Cytotoxic T cell (primary cell): ENCODE measurements around a stretch of chr6.

DNA sequence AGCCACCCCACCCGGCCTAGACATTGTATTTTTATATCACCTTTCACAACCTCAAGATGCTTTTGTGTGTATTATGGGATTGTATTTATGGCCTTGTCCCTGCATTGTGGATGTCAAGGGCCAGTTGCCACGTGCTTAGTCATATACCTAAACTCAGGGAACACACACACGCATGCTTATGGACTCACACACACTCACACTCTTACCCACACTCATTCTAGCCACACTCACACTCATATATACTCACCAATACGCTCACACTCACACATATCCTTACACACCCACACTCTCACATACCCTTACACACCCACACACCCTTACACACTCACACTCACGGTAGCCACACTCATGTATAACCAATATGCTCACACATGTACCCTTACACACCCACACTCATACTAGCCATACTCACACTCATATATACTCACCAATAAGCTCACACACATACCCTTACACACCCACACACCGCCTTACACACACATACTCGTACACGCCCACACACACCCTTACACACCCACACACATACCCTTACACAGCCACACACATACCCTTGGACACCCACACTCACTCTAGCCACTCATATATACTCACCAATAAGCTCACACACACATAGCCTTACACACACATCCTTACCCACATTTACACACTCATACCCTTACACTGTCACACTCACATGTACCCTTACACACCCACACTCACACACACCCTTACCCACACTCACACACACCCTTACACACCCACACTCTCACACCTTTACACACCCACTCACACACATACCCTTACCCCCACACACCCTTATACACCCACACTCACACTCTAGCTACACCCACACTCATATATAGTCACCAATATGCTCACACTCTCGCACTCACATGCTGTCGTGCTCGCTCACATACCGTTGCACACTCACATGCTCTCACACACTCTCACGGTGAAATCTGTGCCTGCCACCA lies 192.5 kb upstream of the SNX9 start:
- PRO-cap, 2 experiments, result no peak in any of the 2 experiments

- PRO-cap, 2 experiments, result no peak in any of the 2 experiments
These were observed 175.5 kb upstream of the SNX9 start for GRCh38 chr6:157647336-157648137.

DNA sequence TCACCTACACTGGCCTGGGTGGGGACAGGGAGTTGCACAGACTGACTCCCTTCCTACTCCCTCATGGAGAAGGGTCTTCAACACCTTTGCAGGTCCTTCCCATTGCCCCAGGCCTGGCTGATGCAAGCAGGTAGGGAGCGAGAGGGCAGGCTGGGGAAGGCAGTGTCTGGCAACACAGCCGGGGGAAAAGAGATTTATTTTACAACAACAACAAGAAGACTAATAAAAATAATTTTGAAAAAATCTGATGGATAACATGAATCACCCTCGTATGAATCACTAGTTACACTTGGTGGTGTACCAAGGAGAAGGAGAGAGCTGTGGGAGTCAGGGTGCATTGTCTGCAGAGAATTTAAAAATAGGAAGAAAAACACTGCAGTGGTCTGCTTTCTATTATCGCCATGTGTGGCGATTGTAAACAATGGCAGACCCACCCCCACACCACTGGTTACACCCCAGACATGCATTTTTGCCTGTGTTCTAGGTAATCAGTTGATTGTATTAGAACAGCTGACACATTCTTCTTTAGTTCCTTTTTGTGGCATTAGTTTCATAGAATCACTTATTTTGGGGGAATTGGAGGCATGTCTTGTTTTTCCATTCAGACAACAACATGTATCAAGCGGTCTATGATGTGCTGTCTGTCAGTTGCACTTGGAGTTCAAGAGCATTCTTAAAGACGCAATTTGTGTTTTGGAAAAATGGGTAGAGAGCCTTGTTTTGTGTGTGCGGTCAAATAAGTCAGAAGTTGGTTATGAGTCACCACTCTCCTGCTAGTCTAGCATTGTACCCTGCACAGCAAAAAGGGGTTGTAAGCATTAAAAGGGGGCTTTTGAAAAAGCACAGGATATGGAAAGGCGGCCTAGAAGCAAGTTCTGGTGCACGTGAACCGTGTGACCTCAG lies 62.0 kb upstream of the SNX9 start:
- PRO-cap, 2 experiments, result peak in 2 of 2 experiments; most common plus-strand start position 829 of the sequence (in 2); most common minus-strand start position 756 of the sequence (in 1)

DNA sequence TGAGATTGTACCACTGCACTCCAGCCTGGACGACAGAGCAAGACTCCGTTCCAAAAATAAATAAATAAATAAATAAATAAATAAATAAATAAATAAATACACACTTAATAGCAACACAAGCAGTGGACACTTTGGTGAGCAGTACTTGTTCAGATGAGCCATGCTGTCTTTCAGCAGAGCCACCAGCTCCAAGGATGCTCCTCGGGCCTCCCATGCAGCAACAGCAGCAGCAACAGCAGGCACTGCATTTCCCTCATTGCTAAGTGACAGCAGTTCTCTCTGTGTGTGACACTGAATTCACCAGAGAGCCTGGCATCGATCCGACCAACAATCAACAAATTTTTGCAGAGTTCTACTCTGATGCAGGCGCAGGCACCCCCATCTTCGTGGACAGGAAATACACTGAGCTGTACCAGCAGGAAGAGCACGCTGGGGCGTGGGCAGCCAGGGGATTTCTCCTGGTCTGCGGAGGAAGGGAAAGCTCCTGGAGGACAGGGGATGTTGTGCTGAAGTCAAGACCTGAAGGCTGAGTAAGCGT lies 54.0 kb upstream of the SNX9 start:
- PRO-cap, 2 experiments, result no peak in any of the 2 experiments

DNA sequence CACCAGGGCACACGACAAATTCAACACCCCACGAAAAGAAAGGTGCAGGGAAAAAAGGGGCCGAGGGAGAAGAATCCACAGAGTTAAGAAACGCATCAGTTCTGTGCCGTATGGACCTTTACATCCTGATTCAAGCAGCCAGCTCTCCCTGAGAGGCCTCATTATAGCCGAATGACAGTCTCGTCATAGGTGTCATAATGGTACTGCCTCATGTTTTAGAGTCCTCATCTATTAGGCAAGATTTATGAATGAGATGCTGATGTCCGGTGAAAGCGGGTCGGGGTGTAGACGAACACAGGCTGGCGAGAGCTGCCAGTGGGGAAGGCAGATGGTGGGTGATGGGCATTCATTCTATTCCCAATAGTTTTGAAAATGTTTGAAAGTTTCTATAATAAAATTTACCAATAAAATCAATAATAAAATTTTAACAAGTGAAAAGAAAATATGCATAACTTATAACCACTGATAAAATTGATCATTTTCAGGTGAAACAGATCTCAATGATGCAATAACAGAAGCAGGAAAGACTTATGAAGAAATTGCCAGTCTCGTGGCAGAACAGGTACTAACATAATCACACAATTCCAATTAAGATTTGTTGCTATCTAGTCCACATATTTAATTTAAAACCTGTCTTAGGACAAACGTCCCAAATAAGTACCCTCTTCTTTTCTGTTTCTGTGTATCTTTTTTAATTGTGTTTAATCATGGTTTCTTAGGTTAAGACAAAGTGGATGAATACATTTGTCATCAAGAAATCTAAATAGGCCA lies 46.0 kb upstream of the SYNJ2 start:
- PRO-cap, 2 experiments, result no peak in any of the 2 experiments

DNA sequence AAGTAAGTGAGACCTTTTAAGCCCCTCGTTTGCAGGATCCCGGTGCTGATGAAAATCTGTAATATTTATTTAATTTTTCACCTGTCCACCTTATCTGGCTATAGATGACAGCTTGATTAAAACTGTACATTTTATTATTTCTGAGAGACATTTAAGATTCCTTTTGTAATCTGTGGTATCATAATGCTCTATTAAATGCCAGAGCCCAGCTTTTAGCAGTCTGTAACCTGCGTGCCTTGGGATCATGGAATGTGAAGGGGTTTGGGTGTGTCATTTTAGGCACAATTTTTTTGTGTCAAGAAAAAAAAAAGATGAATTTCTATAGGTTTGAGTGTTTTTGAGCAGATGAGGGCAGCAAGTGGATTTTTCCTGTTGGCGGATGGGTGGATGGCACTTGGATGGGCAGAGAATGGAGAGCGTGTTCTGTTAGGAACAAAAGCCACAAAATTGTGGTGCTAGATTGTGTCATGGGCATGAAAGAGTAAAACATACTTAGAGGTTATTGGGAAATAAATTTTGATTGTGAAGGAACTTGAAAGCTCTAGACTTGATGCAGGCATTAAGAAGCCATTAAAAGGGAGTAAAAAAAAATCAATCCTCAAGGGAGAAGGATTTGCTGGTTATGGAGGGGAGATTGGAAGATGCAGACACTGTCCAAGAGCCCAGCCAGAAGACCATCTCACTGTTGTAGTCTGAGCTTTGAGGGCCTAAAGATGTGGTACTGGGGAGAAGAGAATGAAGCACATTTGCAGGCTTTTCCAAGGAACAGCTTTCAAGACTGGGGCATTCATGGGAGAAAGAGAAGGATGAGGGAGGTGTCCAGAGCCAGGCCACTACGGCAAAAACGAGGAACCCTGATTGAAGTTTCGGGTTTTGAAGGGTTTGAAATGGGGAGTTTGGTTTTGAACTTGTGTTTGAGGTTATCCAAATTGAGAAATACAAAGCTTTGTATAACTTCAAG lies 42.5 kb upstream of the SYNJ2 start:
- PRO-cap, 2 experiments, result no peak in any of the 2 experiments

DNA sequence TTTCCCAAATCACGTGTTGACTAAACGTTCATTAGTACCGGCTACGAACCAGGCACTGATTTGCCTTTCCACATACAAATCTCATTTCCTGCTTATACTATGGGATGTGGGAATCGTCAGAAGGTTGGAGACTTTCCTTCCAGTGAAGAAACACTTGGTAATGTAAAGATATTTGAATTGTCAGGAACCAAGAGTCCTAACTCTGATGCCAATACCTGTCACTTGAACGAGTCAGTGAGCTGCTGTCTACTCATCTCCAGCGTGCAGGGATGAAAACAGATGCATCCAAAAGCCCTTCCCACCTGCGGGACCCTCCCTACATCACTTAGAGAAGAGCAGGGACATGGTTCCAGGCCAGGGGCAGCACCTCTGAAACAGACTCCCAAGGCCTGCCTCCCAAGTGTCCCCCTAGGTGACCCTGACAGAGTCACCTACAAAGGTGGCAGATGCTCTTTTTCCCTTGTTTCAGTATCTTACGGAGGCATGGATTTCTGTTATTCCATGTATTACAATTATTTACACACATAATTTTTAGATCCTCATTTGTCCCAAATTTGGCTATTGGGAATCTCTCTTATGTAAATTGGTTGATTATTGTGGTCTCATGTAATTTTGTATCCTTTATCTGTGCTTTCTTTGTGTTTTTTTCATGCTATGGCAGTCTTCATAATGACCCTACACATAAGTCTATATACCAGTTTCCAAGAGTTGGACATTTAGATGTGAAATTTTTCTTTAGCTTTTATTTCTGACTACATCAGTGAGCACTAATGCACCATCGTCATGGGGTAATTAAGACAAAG lies 33.7 kb upstream of the SYNJ2 start:
- PRO-cap, 2 experiments, result no peak in any of the 2 experiments

DNA sequence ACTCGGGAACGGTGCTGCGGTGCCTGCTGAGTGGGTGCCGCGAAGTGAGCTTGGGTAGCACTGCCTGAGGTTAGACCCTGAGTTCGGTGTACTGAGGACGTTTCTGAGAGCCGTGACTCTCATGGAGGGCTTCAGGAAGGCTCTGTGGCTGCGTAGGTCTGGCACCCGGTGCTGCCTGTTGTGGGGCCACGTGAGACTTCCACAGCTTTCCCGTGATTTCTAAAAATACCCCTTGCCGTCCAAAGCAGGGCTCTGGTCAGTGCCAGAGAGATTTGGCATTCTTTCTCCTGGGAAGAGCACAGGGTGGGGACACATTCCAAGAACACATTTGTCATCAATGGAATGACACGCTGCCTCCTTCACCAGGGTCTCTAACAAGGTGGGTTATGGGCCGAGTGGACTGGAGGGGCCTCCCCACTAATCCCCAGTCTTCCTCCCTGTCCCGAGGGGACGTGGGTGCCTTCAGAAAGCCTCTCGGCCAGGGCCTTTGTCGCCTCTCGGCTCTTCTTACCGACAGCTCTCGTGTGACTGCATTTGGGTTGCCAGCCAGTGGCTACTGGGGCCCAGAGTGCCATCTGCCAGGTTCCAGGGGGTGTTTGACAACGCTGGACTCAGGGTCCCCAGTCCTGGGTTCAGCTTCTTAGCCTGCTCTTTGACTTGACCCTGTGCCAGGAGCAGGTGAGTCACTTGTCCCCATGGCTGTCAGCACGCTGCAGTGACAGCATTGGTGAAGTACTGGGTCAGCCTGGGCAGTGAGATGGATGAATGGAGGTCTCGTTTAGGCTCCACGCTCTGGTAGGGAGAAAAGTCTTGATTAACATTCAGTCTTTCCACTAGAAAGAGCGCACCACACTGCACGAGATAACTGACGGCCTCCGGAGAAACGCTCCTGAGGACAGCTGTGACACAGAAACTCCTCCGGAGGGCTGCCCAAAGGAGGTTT lies 62.3 kb downstream of the SYNJ2 start:
- PRO-cap, 2 experiments, result no peak in any of the 2 experiments

DNA sequence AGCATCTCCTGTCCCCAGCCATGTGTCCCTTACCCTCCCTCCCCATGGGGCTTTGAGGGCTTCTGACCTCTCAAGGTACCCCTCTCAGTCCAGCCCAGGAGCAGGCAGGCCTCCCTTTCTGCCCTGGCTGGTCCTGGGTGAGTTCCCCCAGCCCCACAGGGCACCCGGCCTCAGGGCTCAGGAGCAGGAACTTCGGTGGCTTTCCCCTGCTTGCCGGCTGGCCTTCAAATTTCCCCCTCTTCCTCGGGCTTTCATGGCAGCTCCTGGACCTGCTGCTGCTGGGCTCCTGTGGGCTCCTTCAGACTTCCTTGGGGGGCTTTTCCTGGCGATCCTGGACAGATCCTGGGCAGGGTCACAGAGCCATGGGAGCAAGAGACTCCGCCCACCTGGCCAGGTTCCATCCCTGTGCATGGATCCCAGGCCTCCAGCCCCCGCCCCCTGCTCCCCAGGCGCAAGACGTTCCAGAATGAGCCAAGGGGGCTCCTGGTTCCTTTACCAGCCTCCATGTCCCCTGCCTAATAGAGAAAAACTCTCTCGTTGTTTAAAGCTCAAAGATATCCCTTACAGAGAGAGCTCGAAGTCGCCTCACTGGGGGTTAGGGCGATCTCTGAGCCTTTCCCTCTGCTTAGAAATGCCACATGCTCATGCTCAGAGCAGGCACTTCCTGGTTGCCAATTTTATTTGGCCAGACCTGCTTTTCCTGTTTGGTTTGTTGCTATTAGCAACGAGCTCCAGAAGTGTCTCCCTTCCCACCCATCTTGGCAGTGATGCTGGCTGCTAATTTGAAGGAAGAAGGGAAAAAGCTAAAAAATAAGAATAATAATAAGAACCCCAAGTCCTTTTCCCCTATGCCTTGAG lies 78.5 kb downstream of the SYNJ2 start:
- PRO-cap, 2 experiments, result no peak in any of the 2 experiments

- PRO-cap, 2 experiments, result no peak in any of the 2 experiments
These were observed 80.6 kb downstream of the SERAC1 start for GRCh38 chr6:158087464-158087847.

DNA sequence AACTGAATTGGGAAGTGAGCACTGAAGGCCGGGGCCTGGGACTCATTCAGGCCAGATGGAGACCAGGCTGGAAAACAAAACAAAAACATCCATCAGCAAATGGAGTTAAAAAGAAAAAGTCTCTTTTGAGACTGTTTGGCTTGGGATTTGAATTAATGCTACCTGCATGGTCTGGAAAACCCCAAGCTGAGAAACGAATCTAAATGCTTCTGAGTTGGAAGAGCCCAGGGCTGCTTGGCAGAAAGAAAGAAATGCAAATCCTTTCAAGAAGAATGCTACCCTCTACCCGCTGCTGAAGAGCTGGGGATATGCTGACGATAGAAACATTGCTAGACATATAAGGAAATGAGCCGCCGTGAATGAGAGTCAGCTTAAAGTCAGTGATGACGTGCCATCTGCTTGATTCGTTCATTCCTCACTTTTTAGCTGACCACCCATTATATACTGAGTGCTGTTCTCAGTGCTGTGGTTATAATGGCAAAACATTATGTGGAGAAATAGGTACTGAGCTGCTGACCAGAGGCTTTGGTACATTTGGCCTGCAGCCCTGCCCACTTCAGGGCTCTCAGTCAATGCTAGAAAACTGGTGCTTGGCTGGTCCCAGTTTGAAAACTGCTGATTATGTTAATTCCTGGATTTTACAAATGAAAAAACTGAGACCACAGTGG lies 28.0 kb upstream of the TULP4 start:
- PRO-cap, 2 experiments, result no peak in any of the 2 experiments

GRCh38 chr6:158285227-158286096 lies 26.8 kb upstream of the TULP4 start:
- PRO-cap, 2 experiments, result no peak in any of the 2 experiments

GRCh38 chr6:158379170-158379870 lies 67.1 kb downstream of the TULP4 start:
- PRO-cap, 2 experiments, result no peak in any of the 2 experiments

DNA sequence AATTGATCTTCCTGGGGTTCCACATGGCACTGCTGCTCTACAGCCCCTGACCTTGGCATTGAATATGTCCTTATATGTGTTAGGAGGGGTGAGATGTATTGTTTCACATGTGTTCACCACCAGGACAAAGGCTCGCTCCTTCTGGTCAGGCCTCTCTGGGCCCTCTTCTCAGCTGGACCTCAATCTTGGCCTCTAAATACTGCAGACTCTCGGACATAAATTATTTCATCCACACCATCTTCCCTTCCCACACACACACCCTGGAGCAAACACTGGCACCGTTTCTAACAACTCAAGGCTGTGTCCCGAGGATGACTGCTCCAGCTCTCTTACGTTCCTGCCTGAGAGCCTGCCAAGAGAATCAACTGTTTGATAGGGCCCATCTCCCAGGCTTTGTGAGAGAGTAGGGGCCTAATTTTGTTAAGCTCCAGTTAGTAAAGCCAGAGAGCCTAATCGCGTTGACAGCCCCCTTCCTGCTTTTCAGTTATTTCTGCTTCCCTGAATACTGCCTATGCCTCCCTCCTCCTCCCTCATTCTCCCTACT lies 118.3 kb upstream of the TMEM181 start:
- PRO-cap, 2 experiments, result no peak in any of the 2 experiments

GRCh38 chr6:158500067-158500350 lies 59.9 kb upstream of the TMEM181 start:
- PRO-cap, 2 experiments, result no peak in any of the 2 experiments

DNA sequence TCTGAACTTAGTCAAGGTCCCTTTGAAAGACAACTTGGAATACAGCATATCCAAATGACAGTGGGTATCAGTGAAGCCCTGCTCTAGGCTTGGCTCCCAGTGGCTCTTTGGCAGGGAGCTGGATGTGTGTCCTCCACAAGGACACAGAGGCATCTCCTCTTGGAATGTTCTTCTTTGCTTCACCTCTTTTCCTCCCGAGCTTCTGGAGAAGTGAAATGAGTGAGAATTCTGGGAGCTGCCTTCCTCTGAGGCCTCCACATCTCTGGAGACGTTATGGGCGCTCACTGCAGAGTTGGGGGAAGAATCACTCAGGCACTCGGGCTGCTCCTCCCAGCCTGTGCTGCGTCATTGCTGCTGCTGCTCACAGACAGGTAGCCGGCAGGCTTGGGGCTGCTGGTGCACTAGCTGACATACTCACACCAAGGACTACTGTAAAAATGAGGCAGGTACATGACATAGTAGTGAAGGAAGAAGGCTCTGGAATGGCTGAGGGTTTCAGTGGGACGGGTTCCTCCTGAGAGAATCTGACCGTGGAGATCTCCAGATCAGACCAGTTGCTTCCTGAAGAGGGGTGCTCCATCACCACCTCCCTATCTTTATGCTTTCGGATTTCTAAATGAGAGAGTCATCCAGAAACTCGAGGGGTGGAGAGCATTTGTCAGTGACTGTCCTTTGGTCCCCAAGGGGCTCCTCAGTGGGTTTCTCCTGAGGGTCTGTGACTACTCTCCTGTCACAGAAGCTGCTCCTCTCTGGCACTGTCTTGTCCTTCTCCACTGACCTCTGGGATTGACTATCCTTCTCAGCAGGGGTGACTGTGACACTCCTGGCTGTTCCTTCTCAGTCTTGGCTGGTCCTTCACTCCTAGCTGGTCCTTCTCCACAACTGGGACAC lies 33.9 kb downstream of the DYNLT1 start:
- PRO-cap, 2 experiments, result no peak in any of the 2 experiments

DNA sequence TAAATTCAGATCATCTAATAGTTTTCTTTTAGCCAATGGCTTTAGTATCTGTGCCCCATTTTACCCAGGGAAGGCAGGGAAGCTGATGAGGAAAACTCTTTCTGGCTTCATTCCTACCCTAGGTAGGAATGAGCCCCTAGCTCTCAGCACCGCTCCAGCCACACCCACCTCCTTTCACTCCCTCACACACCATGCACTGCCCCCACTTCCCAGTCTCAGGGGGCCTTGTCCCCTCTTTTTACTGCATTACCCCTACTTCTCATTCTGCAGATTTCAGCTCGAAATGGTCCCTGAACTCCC lies 4.2 kb downstream of the DYNLT1 start:
- PRO-cap, 2 experiments, result no peak in any of the 2 experiments

DNA sequence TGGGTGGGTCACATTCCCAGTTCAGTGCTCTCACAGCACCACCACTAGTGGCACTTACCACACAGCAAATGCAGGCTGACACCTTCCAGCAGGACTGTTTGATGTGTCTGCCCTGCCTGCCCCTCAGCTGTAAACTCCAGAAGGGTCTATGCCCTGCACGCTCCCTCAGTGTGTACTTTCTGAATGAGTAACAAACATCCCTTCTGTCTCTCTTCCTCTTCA lies 4.0 kb downstream of the DYNLT1 start:
- PRO-cap, 2 experiments, result peak in 2 of 2 experiments; most common minus-strand start position 97 of the sequence (in 2)

DNA sequence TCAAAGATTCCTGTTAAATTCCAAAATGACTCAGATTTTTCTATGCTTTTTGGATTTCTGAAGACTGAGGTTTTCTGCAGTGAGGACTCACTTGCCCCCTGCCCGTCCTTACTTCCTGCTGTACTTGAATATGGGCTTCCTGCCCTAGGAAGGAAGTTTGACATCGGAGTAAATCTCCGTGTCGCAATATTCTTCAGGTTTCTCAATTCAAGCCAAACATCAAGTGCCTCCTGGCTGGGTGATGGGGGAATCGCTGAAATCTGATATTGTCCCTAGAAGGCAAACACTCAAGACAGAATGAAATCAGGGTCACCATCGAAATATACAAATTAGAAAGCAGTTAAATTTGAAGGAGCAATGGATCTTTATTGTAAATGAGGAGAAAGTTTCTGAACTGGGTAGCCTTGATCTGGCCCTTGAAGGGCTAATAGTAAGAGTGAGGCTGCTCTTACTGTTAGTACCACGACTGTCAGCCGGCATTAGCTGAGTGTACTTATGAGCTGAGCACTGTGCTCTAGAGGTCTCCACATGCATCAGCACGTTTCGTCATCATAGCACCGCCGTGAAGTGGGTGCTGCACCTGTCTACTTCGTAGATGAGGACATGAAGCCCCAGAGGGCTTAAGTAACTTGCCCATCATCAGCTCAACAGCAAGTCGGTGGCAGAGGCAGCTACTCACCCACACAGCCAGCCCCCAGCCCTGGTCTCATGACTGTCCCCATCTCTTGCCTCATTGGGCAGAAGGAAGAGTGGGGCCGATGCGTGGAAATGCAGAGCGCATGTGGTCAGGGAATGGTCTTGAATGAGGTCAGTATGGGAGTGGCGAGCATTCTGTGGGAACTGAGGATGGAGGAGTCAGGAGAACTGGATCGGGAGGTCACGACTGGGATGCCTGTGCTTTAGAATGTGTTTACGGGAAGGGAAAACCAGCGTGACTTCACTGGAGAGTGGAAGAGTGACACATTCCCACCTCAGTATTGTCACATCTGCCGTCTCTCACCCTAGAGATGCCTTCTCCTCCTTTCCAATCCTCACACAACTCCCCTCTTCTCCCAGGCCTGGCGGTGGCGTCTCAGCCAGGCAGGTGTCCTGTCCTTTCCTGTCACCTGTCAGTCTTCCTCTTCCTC lies 5.7 kb downstream of the SYTL3 start:
- PRO-cap, 2 experiments, result no peak in any of the 2 experiments

GRCh38 chr6:158674378-158675064 lies 24.7 kb downstream of the SYTL3 start:
- PRO-cap, 2 experiments, result no peak in any of the 2 experiments